NCI-H460 (cell line): ENCODE measurements around a stretch of chr22.

GRCh38 chr22:32052263-32052797 lies 9.3 kb downstream of the SLC5A1 start:
RAMPAGE:
- cytosol, long total RNA: no peak
- long total RNA: no peak
- nucleus, long total RNA: no peak

RAMPAGE:
- cytosol, long total RNA: no peak
- long total RNA: no peak
- nucleus, long total RNA: no peak
Observed at GRCh38 chr22:32074260-32074534, 31.1 kb downstream of the SLC5A1 start.

DNA sequence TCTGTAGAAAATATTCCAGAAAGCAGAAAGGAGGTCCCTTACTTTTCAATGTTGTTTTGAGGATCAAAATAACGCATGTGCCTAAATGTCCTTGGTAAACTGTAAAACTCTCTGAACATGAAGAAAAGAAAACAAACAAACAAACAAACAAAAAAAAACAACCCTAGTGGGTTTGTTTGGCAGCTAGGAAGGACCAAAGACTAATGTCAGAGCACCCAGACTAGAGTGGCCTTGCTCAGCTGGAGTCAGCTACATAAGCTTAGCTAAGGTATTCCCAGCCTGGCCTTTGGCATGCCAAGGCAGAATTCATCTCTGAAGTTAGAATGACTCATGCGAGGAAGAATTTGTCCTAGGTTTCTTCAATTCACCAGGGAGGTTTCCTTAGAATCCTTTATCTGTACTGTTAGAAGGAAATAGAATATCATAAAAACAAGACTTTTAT lies 36.0 kb downstream of the SLC5A1 start:
RAMPAGE:
- cytosol, long total RNA: no peak
- long total RNA: no peak
- nucleus, long total RNA: no peak

DNA sequence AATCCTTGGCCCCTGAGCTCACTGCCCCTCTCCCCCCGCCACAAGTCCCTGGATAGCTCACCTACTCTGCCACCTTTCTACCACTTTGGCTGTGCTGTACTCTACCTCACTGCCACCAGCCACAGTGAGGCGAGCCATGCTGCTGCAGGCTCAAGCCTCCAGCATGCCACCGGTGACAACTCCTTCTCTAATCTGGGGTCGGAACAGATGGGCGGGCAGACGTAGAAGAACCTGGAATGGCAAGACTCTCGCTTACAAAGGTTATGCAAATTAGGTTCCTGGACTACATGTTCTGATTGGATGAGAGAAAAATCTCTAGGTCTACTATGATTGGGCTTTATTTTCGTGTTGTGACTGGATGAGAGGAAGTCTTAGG lies 37.7 kb downstream of the C22orf42 start:
RAMPAGE:
- cytosol, long total RNA: no peak
- long total RNA: no peak
- nucleus, long total RNA: no peak

RAMPAGE:
- cytosol, long total RNA: no peak
- long total RNA: no peak
- nucleus, long total RNA: no peak
Observed at GRCh38 chr22:32205663-32206008, 763 bp upstream of the RFPL2 start.

RAMPAGE:
- cytosol, long total RNA: no peak
- long total RNA: no peak
- nucleus, long total RNA: no peak
Observed at GRCh38 chr22:32232817-32233301, 22.3 kb downstream of the SLC5A4 start.

RAMPAGE:
- cytosol, long total RNA: no peak
- long total RNA: no peak
- nucleus, long total RNA: no peak
Observed at GRCh38 chr22:32496272-32496550, 21.6 kb downstream of the FBXO7 start.

DNA sequence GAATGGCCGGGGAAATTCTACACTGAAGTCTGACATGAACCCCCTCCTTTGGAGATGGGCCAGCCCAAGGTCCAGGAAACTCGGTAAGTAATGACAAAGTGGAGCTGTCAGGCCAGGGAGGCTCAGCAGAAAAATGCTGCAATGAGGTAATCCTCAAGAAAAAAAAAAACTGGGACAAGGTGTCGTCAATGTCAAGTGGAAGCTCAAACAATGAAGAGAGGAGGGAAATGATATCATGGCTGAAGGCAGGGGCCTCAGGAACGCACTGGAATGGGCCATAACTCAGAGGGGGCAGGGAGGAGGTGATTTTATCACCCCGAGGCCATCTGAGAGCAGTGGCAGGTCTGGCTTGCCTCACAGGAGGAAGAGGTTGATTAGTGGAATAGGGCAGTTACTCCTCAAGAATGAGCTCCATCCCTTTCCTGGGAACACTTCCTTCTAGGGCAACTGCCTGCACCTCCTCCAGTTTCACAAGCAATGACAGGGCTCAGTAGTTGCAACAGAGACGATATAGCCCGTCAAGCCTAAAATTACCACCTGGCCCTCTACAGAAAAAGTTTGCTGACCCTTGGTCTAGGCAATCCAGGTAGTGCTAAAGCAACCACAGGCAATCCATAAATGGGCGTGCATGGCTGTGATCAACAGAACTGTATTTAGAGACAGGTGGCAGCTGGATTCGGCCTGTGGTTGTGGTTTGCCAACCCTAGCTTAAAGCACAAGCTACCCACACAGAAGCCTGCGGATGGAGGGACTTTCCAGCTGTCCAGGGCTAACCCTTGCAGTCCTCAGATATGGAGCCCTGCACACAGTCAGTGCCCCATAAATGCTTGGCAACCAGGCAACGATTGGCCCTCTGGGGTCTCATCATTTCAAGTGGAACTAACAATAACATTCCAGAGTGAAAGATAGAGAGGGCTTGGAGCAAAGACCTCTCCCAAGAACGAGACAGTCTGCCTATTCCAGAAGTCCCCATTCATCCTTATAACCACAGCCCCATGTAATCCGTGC lies 65.3 kb downstream of the FBXO7 start:
RAMPAGE:
- cytosol, long total RNA: no peak
- long total RNA: no peak
- nucleus, long total RNA: no peak

DNA sequence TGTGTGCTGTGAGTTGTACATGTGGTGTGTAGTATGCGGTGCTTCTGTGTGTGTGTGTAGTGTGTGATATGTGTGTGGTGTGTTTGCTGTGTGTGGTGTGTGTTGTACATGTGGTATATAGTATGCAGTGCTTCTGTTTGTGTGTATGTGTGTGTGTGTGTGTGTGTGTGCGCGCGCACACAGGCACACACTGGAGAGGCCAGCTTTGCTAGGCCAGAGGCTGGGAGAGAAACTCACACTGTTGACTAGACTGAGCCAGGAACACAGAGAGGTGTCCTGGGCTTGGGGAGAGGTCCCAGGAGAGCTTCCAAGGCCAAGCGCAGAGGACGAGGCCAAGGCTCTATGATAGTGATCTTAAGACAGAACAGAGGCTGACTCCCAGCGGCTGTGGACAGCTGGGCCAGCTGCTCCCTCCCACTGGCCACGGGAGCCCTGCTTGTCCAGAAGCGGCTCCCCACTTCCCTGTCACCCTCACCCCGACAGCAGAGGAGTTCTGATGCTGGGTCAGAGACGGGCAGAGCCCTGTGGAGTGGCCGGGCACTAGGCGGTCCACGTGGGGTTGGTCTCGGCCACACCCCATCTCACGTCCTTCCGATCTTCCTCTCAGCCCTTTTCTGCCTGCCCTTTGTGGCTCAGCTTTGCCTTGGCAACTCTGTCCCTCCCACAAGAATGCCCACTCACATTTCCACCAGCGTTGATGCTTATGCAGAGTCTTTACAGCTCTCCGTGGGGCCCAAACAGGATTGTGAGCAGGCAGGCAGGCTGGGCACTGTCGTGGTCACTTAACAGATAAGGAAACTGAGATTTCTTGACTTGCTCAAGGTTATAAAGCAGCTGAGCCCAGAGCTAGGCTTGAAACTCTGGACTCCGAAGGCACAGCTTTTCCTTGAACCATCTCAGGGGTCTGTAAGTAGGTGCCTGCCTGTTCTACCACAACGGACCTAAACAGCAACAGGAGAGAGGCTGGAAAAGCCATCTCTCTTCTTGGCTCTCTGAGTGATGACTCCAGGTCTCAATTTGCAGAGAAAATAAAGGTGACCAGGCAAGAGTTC lies 68.2 kb downstream of the FBXO7 start:
RAMPAGE:
- cytosol, long total RNA: no peak
- long total RNA: no peak
- nucleus, long total RNA: no peak

GRCh38 chr22:32579713-32580512 lies 105.3 kb downstream of the FBXO7 start:
RAMPAGE:
- cytosol, long total RNA: no peak
- long total RNA: no peak
- nucleus, long total RNA: no peak

GRCh38 chr22:32801262-32801614 lies 267 bp upstream of the TIMP3 start:
RAMPAGE:
- cytosol, long total RNA: no peak
- long total RNA: no peak
- nucleus, long total RNA: no peak

GRCh38 chr22:32822966-32823774 lies 21.7 kb downstream of the TIMP3 start:
RAMPAGE:
- cytosol, long total RNA: no peak
- long total RNA: no peak
- nucleus, long total RNA: no peak

DNA sequence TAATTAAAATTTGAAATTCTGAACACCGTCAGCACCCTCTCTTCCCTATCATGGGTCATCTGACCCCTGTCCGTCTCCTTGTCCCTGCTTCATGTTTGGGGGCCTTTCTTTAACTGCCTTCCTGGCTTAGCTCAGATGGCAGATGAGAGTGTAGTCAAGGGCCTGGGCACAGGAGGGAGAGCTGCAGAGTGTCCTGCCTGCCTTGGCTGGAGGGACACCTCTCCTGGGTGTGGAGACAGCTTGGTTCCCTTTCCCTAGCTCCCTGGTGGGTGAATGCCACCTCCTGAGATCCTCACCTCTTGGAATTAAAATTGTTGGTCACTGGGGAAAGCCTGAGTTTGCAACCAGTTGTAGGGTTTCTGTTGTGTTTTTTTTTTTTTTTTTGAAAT lies 59.0 kb downstream of the TIMP3 start:
RAMPAGE:
- cytosol, long total RNA: no peak
- long total RNA: no peak
- nucleus, long total RNA: no peak

GRCh38 chr22:33325582-33326153 lies 267.5 kb upstream of the SYN3 start:
RAMPAGE:
- cytosol, long total RNA: no peak
- long total RNA: no peak
- nucleus, long total RNA: no peak

DNA sequence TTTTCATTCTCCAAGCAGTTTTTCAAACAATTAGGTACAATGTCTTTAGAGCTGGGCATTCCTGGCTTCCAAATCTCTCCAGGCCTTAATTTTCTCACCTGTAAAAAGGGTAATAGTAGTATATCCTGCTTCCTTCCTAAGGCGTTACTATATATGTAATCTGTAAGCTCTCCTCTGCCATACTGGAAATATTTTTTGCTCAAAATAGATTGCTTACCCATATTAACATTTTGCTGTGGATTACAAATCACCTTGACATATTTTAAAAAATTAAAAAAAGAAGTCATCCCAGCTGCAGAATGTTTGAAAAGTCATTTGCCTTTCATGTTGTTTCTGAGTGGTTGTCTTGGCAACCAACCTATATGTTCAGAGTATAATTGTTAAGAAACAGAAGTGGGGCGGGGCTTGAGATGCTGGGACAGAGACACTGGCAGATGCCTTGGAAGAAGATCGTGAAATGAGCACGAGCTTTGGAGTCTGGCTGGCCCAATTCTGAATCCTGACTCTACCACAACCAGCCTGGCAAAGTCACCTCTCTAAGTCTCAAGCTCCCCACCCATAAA lies 348.3 kb downstream of the LARGE1 start:
RAMPAGE:
- cytosol, long total RNA: no peak
- long total RNA: no peak
- nucleus, long total RNA: no peak

RAMPAGE:
- cytosol, long total RNA: no peak
- long total RNA: no peak
- nucleus, long total RNA: no peak
Observed at GRCh38 chr22:33908974-33909188, 11.4 kb downstream of the LARGE1 start.

DNA sequence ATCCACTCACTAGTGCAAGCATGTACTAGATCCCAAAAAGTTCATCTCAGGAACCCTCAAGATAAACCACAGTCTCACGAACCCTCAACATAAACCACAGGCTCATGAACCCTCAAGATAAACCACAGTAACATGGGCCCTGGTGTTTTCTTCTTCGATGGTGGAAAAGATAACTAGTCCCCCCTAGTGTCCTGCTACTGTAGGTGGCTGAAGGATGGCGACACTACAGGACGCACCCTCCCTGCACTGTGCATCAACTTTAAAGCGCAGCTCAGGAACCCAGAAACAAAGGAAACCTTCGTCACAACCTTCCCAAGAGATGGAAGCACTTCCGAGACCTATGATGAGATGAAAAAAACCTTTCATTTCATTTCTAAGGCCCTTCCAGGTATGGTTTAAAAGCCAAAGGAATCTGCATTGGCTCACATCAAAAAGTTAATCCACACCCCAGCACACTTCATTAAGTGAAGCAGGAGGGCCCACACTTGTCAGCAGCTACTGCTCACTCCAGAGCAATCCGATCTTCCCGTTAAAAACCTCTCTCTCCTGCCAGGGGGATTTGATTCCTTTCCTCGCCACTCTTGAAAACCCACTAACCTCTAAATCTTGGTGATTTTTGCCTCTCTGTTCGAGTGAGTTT lies 2.4 kb downstream of the LARGE1 start:
RAMPAGE:
- cytosol, long total RNA: no peak
- long total RNA: no peak
- nucleus, long total RNA: no peak

GRCh38 chr22:35258185-35259003 lies 1.1 kb downstream of the HMGXB4 start:
RAMPAGE:
- cytosol, long total RNA: no peak
- long total RNA: no peak
- nucleus, long total RNA: no peak

DNA sequence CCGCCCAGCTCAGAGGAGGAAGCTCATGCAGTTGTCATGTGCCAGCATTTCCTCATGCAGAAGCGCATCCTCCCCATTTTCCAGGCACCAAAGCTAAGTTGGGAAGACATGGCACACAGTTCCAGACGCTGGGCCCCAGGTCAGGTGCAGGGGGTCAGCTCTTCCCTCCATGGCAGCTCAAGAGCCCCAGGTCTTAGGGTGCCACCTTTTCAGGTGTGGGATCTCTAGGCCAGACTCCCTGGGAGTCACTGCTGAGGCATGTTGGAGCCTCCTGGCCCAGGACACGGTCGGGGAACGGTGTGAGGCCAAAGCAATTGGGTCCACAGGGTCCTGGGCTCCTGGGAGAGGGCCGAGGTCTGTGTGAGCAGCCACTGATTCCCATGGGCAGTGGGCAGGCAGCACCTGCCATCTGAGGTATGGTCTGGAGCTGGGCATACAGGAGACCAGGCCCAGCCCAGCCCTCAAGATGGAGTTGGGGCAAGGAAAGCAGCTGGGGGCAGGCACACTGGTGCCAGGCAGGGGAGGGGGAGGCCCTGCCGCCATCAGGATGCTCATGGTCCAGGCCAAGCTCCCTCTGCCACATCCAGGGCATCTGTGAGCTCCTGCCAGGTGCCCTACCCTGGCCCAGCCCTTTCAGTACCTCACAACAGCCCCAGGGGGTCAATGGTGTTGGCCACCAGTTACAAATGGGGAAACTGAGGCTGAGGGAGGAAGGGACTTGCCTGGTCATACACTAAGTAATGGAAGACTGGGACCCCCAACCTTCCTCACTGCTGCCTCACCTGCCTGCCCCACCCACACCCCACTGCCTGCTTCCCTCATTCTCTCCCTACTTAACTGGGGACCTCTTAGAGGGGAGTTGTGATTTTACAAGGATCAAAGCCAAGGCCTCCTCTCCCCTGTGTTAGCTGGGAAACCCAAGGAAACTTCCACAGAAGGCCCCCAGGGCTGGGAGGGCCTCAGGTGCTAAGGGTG lies 32.1 kb upstream of the HMOX1 start:
RAMPAGE:
- cytosol, long total RNA: no peak
- long total RNA: no peak
- nucleus, long total RNA: no peak

RAMPAGE:
- cytosol, long total RNA: no peak
- long total RNA: no peak
- nucleus, long total RNA: no peak
Observed at GRCh38 chr22:35350467-35351539, 30.1 kb upstream of the HMOX1 start.